ENCODE measurements around a stretch of chr5.

- CAGE, long polyA plus RNA, result no peak
- RRBS, result no CpG with 5 or more reads among the region's 7 CpGs
Measured at GRCh38 chr5:173318648-173319292, 9.4 kb downstream of the STC2 start.

GRCh38 chr5:173329441-173330409, 1.5 kb upstream of the STC2 start:
- CAGE, long polyA plus RNA, result no peak
- RRBS, result 19% methylated on average over 25 of the region's 84 CpGs

DNA sequence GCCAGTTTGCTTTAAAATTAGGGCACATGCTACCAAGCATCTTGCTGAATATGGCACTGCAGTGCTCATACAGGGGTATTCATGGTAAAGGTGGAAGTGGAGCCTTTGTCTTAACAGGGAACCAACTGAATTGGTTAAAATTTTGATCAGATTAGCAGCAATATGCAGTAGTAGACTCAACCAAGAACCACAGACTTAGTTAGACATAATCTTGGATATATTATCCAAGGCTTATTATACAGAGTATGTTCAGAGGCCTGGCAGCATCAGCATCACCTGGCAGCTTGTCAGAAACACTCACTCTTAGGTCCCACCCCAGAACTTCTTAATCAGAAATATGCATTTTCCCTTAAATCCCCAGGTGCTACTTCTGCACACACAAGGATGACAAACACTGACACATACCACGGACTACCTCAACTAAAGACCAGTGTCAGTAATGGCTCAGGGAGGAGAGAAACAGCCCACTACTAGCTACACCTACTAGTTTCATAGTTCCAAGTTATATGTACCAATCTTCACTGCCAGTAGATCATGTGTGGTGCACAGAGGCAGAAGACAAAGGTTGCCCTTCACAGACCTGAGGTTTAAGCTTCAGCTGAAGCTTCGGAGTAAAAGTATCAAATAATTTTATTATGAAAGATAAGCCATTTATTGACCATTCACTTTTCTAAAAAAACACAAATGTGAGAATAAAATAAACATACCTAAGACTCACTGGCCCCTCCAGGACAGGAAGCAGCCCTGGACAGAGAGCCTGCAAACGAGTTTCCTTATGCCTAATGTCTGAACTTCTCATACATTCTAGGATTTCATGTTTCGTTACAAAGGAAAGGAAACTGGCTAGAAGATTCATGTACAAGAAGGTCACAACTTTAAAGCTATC, 9.3 kb downstream of the BOD1 start:
- CAGE, long polyA plus RNA, result no peak
- RRBS, result no CpG with 5 or more reads among the region's 4 CpGs

DNA sequence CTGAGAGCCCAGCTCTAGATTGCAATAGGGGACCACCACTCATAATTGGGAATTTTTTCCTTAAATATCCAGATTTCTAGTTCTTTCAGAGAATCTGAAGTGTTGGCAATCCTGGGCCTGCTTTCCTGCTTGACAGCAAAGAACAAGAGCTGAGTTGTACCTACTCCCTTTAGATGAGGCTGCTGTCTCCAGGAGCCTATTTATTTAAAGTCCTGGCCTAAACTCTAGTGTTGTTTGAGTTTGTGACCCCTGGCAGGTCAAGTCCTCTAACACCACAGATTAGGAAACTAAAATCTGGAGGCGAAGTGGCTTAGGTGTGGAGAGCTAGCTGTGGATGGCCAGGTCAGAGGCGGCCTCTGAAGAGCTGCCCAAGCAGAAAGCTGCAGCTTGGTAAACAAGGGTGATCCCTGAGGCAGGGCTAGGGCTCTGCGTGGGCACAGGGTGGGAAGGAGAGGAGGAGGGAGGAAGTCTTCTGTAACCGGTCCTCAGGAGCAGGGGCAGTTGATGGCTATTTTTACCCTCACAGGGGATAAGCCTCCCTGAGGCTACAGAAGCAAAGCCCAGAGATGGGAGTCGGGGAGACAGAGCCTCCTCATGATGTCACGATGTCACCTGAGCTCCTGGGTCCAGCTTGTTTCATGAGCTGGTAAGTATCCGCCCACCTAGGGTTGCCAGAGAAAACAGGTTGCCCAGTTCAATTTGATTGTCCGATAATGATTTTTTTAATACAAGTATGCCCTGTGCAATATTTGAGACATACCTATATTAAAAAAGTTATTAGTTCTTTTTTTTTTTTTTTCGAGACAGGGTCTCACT, 25.8 kb upstream of the BOD1 start:
- CAGE, long polyA plus RNA, result no peak
- RRBS, result no CpG with 5 or more reads among the region's 9 CpGs

DNA sequence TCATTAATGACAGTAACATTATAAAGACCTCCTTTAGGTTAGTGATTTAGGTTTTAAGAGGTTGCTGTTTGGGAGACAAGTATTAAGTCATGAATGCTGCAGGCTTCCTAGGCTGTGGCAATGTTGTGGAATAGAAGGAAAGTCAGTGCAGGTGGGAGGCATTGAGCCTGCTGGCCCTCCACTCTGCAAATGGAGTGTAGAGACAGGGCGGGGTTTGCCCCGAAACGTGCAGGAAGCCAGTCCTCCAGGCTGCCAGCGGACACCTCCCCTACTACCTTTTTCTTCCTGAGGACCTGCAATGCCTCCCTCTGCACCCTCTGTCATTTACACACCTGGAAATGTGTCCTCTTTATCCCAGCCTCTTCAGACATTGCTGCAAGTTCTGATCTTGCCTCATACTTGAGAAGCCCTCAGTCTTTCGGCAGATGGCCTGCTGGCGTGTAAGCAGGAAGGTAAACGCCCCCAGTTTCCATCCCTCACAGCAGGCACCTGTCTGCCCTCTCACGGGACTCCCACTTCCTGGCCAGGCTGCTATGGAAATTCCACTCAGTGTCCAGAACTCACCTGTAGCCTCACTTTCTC, 81.5 kb upstream of the BOD1 start:
- CAGE, long polyA plus RNA, result no peak
- RRBS, result no CpG with 5 or more reads among the region's 8 CpGs

GRCh38 chr5:173741524-173742103, 125.2 kb upstream of the BOD1 start:
- CAGE, long polyA plus RNA, result no peak
- RRBS, result no CpG with 5 or more reads among the region's 2 CpGs

DNA sequence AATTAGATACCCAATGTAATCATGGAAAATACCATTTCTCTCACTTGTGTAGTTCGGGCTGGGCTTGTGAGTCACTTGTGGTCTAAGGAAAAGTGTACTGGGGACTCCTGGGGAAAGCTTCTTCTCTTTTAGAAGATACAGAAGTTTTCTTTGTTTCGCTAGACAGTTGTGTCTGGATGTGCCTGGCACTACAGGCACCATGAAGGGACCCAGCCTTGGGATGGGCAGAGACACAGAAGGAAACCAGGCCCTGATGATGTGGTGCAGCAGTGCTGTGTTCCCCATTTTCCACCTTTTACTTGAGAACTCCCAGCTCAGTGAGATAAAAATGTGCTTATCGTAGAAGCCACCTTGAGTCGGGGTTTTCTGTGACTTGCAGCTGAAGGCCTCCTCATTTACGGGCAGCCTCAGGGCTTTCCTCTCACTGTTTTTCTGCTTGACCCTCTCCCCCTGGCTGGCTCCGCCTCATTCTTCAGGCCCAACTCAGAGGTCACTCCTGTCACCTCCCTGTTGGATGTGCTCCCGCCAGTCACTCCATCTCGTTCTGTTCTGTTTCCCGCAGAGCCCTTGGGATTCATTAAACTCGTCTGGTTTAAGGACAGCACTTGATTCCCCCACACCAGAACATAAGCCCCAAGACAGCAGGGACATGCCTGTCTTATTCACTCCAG, 32.6 kb upstream of the CPEB4 start:
- CAGE, long polyA plus RNA, result no peak
- RRBS, result no CpG with 5 or more reads among the region's 10 CpGs

DNA sequence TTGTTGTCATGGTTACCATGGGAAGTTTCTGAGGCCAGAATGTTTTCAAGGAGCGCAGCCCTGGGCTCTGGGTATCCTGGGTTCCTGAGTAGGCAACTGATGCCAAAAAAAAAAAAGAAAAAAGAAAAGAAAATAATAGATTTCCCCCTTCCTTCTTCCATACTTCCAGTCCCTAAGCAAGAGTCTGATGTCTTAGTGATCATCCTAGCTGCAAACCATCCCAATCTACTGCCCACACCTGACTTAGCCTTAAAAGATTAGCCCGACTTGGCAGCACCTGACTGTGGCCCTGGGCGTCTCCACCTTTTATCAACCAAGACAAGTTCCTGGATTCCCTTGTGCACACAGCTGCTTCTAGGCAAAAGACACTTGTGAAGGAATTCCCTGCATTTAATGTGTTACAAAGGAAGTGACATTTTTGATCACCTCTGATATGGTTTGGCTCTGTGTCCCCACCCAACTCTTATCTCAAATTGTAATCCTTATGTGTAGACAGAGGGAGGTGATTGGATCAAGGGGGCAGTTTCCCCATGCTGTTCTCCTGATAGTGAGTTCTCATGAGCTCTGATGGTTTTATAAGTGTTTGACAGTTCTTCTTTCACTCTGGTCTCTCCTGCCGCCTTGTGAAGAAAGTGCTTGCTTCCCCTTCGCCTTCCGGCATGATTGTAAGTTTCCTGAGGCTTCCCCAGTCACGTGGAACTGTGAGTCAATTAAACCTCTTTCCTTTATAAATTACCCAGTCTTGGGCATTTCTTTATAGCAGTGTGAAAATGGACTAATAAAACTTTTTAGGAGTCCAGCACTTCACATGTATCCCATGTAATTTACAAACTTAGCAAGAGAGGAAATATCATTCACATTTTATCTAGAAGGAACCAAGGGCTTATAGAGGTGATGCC, 2.7 kb upstream of the CPEB4 start:
- CAGE, long polyA plus RNA, result no peak
- RRBS, result no CpG with 5 or more reads among the region's 7 CpGs

DNA sequence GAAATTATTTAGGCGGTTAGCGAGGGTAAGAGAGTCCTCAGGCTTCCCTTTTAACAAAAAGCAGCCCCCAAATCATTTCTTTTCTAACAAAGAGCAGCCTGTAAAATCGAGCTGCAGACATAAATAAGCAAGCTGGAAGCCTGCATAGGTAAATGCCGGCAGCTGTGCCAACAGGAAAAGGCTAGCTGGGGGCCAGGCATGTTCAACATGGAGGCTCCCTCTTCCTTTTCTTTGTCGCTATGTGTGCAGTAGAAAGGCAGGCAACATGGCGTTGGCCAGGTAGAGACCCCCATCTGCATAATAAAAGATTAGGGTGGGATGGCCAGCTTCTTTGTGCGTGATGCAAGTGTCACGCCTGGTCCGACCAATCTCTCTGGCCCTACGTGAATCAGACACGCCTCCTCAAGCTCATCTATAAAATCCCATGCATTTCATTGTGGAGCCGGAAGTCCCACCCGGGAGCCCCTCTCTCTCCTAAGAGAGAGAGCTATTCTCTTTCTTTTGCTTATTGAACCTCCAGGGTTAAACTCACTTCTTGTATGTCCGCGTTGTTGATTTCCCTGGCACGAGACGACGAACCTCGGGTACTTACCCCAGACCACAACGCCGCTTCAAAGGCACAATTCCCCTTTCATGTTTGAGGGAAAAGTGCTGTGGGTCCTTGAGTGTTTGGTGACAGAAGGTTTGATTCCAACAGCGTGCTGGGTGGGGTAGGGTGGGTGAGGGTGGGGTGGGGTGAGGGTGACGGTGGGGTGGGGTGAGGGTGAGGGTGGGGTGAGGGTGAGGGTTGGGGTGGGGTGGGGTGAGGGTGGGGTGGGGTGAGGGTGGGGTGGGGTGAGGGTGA, 25.0 kb upstream of the C5orf47 start:
- CAGE, long polyA plus RNA, result no peak
- RRBS, result no CpG with 5 or more reads among the region's 23 CpGs

DNA sequence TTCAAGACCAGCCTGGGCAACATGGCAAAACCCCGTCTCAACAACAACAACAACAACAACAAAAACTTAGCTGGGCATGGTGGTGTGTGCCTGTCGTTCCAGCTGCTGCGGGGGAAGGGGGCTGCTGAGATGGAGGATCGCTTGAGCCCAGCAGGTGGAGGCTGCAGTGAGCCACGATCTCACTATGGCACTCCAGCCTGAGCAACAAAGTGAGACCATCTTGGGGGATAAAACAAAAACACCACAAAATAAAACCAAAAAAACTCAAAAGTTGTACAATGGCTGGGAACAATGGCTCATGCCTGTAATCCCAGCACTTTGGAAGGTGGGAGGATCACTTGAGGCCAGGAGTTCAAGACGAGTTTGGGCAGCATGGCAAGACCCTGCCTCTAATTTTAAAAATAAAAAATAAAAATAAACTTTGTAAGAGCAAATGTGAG, 23.8 kb upstream of the C5orf47 start:
- CAGE, long polyA plus RNA, result no peak
- RRBS, result no CpG with 5 or more reads among the region's 6 CpGs

GRCh38 chr5:173972548-173973592, 16.1 kb upstream of the C5orf47 start:
- CAGE, long polyA plus RNA, result no peak
- RRBS, result no CpG with 5 or more reads among the region's 40 CpGs

DNA sequence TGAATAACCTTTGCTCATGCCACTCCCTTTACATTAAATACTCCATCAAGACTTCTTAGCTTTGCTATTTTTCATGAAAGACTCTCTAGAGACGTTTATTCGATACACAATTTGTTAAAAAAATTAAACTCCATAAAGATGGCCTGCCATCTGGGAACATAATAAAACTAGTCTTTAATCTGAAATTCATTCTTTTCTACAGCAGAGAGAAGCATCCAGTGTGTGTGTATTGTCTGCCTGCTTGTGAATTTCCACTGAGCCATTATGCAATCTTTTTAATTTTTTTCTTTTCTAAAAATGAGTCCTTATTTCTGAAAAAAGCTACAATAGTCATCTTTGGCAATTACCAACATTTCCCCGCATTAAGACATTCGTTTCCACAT, 263.0 kb downstream of the MSX2 start:
- CAGE, long polyA plus RNA, result no peak
- RRBS, result no CpG with 5 or more reads among the region's 4 CpGs

- CAGE, long polyA plus RNA, result no peak
- RRBS, result no CpG with 5 or more reads among the region's 21 CpGs
Measured at GRCh38 chr5:175059828-175060454, 335.6 kb downstream of the MSX2 start.

DNA sequence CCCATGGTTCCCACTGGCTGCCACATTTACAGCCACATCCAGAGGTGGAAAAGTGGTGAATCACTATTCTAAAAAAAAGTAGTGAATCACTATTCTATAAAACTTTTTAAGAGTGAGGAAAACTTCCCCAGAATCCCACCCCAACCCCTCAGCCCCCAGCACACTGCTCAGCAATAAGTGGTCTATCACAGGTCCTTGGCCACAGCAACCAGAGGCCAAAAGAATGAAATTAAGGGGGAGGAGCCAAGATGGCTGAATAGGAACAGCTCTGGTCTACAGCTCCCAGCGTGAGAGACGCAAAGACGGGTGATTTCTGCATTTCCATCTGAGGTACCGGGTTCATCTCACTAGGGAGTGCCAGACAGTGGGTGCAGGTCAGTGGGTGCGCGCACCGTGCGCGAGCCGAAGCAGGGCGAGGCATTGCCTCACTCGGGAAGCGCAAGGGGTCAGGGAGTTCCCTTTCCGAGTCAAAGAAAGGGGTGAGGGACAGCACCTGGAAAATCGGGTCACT, 46.4 kb downstream of the DRD1 start:
- CAGE, long polyA plus RNA, result no peak
- RRBS, result no CpG with 5 or more reads among the region's 15 CpGs

DNA sequence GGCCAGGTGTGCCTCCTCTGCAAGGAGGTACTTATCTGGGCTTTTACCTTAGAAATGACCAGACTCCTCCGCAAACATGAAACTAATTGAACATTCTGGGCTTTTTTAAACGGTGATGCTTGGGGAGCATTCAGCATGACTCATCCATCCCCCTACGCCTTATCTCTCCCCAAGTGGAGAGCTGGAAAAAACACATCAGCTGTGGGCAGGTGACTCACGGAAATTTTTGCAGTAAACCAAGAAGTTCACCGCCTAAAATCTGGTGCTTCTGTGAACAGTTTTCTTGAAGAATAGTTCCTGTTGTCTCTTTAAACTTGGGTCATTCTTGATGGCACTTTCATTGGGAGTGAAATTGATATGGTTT, 39.5 kb downstream of the SFXN1 start:
- CAGE, long polyA plus RNA, result no peak
- RRBS, result no CpG with 5 or more reads among the region's 5 CpGs

DNA sequence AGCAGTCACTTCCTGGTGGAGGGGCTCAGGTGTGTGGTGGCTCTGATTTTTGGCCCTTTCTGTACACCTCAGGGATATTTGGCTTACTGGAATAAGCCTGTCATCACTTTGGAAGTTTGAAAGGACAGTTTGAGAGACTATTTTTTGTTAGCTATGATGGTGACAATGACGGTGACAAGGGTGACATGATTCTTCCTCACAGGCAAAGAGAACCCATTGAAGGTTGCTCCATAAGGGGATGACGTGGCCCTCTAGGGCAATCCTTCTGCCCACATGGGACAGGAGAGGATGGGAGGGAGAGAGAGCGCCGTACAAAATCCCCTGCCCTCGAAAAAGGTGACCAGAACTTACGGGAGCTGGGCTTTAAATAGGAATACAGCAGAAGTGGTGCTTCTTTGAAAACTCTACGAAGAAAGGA, 22.6 kb downstream of the HRH2 start:
- CAGE, long polyA plus RNA, result no peak
- RRBS, result no CpG with 5 or more reads among the region's 7 CpGs

DNA sequence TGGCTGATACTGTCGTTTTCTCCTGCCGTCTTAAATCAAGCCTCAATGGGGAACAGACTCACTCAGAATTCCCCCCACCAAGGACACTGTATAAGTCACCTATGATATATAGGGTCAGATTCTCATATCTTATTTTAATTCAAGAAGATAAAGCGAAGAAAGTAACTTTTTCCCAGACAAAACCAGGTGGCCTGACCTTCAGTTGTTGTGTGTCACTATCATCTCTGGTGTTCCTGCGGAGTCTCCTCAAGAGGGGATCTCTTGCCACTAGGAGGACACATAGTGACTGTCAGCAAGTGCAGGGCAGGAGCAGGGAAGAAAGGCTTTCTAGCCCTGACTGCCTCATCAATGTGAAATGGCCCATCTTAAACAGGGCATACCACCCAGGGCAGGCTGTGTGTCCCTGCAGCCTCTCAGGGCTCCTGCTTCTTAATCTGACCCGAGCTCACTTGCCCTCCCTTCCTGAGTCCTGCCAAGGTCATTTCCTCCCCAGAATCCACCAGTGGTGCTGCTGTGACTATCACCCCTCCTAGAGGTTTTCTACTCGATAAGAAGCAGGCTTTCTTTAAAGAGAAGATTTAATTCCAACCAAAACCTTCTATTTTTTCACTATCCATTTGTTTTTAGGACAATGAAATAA, 57.5 kb upstream of the SIMC1 start:
- CAGE, long polyA plus RNA, result no peak
- RRBS, result no CpG with 5 or more reads among the region's 6 CpGs

- CAGE, long polyA plus RNA, result no peak
- RRBS, result no CpG with 5 or more reads among the region's 7 CpGs
Measured at GRCh38 chr5:176181260-176181850, 56.9 kb upstream of the SIMC1 start.

- CAGE, long polyA plus RNA, result no peak
- RRBS, result no CpG with 5 or more reads among the region's 23 CpGs
Measured at GRCh38 chr5:176383502-176384574, 4.6 kb downstream of the NOP16 start.

DNA sequence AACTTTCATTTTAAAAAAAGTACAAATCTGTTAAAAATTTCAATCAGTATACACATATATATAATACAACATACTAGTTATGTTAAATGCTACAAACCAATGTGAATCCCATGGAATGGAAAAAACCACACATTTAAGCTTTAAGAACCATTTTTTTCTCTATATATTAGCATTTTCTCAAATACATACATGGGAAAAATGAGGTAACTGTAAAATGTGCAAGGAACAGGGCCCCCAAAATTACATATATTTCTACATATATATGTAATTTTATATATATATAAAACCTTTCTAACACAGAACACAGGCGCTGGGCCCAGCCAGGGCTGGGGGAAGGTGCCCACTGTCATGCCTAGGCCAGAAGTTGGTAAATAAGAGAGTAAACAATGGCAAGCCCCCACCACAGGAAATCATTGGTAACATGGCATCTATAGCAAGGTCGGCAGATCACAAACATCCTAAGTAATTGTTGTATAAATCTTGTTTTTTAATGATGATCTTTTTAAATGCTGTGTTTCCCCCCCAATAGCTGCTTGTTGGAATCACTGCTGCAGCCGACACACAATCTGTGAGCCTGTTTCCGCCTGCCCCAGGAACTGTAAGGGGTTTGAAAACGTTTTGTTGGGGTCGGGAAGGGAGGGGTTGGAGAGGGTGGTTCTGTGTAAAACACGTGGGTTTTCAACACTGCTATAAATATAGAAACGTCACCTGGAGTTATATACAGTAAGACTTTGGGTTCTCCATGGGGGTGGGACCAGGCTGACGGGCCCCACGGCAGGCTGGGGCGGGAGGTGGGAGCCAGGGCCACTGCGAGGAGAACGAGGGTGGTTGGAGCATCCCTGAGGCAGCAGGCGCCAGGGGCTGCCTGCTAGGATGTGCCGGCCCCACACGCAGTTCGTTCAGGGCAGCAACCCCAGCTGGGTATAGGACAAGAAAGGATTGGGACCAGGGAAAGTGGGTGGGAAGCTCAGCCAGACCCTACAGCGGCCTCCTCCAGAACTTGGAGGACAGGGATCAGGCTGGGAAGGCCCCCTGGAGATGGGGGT, 10.1 kb downstream of the RNF44 start:
- CAGE, long polyA plus RNA, result no peak
- RRBS, result no CpG with 5 or more reads among the region's 18 CpGs